Smooth muscle cell (in vitro differentiated cells): Measurements from ENCODE around the genes TSPY8, TSPY9, TSPY10, UTY, RBMY1A1 and DAZ2.

DNA sequence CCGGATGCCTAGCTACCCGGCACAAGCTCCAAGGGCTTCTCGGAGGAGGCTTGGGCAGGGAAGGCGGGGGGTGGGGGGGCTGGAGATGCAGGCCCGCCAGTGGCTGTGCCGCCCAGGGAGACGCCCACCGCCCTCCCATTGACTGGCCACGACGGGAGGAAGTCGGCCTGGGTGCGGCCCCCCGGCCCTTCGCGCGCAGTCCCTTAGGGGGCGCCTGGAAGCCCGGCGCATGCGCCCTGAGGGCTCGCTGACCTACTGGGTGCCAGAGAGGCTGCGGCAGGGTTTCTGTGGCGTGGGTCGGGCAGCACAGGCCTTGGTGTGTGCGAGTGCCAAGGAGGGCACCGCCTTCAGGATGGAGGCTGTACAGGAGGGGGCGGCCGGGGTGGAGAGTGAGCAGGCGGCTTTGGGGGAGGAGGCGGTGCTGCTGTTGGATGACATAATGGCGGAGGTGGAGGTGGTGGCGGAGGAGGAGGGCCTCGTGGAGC is at the start of gene TSPY8:
TSPY8 (plus strand) TSS at position 184 of the 485 bp plus-strand sequence.
- RAMPAGE, long total RNA = no peak

DNA sequence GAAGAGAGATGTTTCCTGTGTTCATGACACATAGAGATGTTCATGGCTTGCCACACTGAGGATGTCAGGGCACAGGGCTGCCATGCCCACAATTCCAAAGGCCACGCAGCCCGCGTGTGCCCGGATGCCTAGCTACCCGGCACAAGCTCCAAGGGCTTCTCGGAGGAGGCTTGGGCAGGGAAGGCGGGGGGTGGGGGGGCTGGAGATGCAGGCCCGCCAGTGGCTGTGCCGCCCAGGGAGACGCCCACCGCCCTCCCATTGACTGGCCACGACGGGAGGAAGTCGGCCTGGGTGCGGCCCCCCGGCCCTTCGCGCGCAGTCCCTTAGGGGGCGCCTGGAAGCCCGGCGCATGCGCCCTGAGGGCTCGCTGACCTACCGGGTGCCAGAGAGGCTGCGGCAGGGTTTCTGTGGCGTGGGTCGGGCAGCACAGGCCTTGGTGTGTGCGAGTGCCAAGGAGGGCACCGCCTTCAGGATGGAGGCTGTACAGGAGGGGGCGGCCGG is at the start of gene TSPY9:
TSPY9 (plus strand) TSS at position 304 of the 501 bp plus-strand sequence.
- RAMPAGE, long total RNA = no peak

- RAMPAGE, long total RNA = no peak
Observed at GRCh38 chrY:9527557-9528047, at the start of gene TSPY10. TSPY10 (plus strand) TSS chrY:9527880.

- RAMPAGE, long total RNA = no peak
Observed at GRCh38 chrY:9580496-9580823, 52.8 kb downstream of the TSPY10 start.

DNA sequence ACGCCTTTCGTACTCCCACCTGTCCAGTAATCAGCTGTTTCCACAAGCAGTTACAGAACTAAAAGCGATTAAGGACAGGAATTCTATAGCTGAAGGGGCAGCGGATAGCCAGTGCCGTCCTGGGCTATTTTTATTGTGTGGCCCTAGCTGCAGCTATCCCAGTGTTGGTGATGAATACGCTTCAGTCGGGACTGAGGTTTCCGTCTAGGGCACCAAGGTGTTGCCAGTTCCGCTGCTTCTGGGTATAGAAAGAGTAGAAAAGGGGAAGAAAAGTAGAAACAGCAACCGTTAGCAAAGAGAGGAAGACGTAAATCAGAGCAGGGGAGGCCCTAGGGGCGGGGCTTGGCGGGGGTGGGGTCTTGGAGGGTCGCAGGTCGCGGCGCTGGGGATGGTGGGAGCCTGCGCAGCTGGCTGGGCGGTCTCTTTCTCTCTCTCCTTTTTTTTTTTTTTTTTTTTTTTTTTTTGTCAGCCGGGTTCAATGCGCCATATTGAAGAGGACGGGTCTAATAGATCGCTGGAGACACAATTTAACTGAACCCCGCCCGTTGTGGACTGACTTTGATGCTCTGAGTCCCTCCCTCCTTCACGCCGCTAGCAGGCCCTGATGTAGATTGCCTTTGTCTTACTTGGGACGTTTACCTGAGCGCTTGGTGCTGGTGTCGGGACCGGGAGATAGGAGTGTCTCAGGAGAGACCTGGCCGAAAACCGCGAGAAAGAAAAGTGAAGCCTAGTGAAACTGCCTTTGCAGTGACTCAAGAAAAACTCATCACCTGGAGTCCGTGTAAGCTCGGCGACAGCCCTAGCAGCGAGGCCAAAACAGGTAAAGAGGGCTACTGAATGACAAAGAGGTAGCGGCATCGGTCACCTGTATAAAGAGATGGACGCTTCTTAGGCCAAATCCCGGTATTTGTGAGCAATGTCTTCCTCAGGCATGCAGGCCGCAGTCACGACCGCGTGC is 38.9 kb upstream of the USP9Y start:
- RAMPAGE, long total RNA = no peak

DNA sequence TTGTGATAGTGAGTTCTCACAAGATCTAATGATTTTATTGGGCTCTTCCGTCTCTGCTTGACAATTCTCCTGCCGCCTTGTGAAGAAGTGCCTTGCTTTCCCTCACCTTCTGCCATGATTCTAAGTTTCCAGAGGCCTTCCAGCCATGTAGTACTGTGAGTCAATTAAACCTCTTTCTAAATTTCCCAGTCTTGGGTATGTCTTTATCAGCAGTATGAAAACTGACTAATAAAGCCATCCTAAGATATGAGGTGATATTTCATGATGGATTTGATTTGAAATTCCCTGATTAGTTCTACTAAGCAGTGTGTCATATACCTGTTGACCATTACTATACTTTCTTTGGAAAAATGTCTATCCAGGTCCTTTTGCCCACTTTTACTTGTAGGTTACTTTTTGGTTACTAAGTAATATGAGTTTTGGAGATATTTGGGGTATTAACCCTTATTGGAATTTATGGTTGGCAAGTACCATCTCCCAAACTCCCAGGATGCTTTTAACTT is 91.0 kb downstream of the UTY start:
- RAMPAGE, long total RNA = no peak

DNA sequence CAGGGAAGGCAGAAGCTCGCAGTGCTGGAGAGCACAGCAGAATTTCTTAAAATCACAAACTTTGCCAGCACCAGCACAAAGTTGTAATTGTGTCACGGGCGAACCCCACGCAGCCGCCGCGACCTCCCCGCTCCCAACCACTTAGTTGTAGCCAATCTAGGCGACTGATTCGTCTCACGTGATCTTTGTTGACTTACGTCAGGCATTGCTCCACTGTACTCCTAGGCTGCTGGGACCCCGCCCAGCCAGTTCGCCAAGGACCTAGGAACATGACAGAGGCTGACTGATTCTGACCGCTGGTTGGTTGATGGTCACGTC is at the start of gene UTY:
UTY (minus strand) TSS at position 166 of the 318 bp plus-strand sequence.
- RAMPAGE, long total RNA = no peak

- RAMPAGE, long total RNA = no peak
Observed at GRCh38 chrY:14309032-14309299, 215.4 kb upstream of the NLGN4Y start.

- RAMPAGE, long total RNA = no peak
Observed at GRCh38 chrY:19040518-19041123, 267.1 kb upstream of the HSFY2 start.

DNA sequence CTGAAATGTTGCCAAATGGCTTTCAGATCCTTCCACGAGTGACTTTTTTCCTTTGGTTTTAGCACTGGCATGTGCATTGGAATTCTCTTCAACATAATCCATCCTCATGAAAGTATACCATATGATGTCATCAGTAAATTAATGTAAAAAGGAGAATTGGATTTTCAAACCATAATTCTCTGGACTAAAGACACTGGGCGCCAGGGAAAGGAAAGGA is 139.3 kb upstream of the RBMY1B start:
- RAMPAGE, long total RNA = no peak

DNA sequence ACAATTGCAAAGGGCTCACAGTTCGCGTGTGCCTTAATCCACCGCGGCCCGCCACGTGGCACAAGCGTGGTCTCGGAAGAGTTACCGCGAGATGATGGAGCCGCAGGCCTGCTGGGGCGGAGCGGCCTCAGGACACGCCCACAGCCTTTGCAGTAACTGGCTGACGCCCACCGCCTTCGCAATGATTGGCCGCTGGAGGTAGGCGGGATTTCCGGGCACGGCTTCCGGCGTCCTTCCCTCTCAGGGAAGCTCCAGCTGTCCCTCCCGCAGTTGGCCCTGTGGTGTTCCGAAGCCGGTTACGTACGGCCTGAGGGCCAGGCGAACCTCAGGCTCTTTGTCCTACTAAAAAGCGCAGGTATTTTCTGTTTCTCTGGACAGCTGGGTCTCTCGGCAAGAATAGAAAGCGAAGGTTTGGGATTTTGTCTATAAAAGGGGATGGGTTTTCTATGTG is at the start of gene RBMY1A1:
RBMY1A1 (plus strand) TSS at position 208 of the 451 bp plus-strand sequence.
- RAMPAGE, long total RNA = no peak

DNA sequence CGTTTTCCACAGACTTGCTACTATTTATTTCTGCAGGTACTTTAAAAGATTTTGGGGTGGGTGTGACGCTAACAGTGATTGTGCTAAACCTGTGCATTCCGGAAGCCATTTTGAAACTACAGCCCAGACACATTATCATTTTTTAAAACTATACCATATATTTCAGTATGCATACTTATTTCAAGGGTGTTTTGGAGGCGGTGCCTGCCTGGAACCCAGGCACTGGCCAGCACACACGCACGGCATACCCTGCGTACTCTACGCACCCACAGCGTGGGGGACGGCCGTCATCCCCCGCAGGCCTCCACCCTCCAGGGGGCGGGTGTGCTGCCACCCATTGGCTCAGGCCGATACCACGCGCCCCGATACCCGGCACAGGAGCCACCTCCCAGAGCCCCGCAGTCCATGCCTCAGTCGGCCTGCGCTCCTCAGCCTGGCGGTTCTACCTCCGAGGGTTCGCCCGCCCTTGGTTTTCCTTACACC is at the start of gene DAZ2:
DAZ2 (plus strand) TSS at position 413 of the 483 bp plus-strand sequence.
- RAMPAGE, long total RNA = no peak